ENCODE measurements around the gene CLVS2.

DNA sequence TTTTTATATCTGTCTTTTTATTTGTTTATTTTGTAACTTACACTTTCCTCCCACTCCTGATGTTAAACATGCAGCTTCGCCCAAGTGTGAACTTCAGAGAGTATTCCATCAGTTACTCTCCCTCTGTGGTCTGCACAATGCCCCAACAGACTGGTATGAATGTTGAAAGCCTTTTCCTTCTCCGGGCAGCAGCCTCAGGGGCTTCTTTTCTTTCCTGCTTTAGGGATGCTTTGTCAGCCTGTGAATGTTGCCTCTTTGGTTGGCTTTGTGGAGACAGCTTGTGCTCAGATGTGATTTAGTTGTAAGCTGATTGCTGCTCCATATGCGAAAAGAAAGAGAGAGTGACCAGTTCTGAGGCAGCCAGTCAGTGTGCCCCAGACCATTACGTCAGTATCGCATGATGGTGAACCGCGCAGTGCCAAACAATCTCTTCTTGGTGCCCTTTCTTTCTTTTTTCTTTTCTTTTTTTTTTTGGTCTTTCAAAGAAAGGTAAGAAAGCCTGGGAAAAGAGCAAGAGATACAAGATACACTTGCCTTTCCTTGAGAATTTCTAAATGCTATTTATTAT, 44.1 kb downstream of the SMPDL3A start:
- PRO-cap: no peak

GRCh38 chr6:122995681-122996910, at the start of gene CLVS2:
TSS of gene CLVS2 (plus strand) at chr6:122996235.
- PRO-cap: no peak

DNA sequence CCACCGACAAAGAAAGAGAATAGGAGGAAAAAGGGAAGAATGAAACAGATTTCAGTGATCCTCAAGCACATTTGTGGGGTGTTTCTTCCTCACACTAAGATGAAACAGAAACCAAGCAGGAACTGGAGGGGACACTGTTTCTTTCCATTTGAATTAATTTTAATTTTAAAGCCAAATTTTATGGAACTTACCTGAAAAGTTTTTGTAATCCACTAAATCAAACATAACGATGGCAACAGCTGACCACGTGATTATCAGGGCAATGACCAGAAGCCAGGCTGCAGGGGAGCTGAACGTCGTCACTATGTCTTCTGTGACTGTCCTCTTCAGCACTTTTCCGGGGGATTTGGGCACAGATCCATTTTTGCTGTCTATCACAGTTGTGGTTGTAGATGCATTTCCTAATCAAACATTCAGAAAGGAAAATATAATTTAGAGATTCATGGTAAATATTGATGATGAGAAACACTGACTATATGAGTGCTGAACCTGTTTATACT, 66.0 kb downstream of the TRDN start:
- PRO-cap: no peak

GRCh38 chr6:124964622-124965195, 2.5 kb downstream of the RNF217 start:
- PRO-cap: no peak

GRCh38 chr6:125001893-125002687, 39.9 kb downstream of the RNF217 start:
- PRO-cap: no peak

DNA sequence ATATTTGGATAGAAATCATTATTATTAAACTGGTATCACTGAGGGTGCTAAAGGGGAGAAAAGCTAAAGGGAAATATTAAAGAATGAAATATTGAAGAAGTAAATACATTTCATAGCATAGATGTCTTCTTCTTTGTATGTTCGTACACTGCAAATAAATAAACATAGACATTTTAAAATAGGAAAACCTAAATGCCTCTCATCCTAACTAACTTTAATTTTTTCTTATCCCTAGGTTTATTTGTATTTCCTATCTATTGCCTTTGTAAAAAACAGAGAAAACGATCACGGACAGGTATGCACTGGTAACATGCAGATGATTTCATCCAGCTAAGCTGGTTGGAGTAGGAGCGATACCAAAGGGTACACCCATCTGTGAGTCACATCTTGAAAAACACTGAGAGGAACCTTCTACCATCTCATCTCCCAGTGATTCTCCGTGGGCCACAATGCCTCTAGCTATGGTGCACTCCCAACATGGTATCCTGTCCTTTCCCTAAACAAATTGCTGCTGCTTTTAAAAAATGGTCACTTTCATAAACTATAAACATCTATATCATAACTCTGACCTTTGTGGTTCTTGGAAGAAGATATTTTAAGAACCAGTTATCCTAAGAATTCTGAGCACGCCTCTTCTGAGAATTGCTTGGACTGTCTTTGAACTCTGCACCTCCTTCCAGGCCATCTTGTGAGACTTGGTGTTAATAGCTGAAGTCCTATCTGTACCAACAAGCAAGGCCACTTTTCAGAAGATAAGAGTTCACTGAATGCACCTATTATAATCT, 70.8 kb upstream of the TPD52L1 start:
- PRO-cap: no peak

- PRO-cap: unidirectional peak, plus-strand start at chr6:125095937
Observed at GRCh38 chr6:125095777-125096105, 57.8 kb upstream of the TPD52L1 start.

DNA sequence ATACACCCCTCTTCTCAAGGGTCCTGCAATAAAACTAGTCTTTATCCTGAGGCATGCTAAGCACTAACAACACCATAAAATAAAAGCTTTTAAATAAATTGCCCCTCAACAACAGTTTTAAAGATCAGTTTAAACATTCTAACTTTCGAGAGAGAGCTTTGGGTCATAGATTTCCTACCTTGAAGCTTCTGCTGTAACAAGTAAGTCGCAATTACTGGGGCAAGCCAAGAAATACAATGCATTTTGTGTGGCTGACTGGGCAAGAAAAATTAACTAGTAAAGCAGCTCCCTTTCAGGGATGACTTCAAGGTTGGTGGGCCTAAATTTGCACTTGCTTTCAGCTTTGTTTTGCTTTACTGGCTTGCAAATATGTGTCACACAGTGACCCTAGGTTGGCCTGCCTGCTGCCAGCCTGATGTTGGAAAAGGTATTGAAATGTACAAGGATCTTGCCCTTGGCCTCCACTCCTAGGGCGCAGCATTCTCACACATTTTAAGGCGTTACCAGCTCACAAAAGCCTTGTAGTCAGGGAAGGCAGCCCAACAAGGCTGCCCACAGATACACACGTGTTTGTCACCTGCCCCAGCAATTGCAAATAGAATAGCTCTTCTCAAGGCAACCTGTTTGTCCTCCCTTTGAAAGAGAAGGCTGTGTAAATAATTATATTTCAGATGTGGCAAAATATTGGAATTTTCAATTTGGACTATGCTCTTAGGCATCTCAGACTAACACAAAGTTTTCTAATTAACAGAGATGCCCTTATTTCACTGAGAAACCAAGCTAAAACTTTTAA, 3.8 kb upstream of the HEY2 start:
- PRO-cap: no peak

GRCh38 chr6:125884894-125885352, 71.6 kb upstream of the HINT3 start:
- PRO-cap: no peak

DNA sequence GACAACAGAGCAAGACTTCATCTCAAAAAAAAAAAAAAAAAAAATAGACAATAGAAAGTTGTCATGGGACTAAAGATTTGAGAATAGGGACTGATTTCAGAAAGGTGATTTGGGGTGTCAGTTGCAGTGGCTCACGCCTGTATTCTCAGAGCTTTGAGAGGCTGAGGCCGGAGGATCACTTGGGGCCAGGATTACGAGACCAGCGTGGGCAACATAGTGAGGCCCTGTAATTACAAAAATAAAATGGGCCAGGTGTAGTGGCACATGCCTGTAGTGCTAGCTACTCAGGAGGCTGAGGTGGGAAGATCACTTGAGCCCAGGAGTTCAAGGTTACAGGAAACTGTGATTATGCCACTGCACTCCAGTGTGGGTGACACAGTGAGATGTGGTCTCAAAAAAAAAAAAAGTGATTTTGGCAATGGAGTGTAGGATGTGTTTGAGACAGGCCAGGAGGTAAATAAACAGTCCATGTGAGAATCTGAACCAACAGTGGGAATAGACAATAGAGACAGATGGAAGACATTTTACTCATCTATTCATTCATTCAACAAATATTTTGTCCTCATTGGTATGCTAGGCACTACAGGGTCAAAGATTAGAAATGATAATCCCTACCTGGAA, 64.1 kb downstream of the TRMT11 start:
- PRO-cap: no peak

- PRO-cap: unidirectional peak, plus-strand start at chr6:127120543; bidirectional peak, plus-strand start at chr6:127121001, minus-strand start at chr6:127120784
Observed at GRCh38 chr6:127120205-127121119, 2.0 kb downstream of the RSPO3 start.

GRCh38 chr6:127464004-127464624, 4.9 kb upstream of the KIAA0408 start:
- PRO-cap: no peak

DNA sequence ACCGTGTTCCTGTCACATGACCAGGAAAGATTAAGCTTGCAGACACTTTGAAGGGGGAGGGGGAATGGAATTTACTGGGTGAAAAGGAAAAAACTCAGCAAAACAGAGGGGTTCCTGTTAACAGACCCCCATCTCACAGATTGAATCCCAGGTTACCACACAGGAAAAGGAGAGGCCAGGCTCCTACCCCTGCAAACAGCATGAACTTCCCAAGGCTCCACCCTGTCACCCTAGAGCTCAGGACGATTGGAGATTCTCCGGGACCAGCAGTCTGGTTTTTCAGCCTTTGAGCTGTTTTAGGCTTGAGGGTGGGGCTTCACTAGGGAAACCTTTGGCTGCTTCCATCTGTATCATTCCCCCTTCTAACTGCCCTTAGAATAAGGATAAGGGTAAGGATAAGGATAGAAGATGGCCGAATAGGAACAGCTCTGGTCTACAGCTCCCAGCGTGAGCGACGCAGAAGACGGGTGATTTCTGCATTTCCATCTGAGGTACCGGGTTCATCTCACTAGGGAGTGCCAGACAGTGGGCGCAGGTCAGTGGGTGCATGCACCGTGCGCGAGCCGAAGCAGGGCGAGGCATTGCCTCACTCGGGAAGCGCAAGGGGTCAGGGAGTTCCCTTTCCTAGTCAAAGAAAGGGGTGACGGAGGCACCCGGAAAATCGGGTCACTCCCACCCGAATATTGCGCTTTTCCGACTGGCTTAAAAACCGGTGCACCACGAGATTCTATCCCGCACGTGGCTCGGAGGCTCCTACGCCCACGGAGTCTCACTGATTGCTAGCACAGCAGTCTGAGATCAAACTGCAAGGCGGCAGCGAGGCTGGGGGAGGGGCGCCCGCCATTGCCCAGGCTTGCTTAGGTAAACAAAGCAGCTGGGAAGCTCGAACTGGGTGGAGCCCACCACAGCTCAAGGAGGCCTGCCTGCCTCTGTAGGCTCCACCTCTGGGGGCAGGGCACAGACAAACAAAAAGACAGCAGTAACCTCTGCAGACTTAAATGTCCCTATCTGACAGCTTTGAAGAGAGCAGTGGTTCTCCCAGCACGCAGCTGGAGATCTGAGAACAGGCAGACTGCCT, 16.3 kb downstream of the C6orf58 start:
- PRO-cap: no peak

DNA sequence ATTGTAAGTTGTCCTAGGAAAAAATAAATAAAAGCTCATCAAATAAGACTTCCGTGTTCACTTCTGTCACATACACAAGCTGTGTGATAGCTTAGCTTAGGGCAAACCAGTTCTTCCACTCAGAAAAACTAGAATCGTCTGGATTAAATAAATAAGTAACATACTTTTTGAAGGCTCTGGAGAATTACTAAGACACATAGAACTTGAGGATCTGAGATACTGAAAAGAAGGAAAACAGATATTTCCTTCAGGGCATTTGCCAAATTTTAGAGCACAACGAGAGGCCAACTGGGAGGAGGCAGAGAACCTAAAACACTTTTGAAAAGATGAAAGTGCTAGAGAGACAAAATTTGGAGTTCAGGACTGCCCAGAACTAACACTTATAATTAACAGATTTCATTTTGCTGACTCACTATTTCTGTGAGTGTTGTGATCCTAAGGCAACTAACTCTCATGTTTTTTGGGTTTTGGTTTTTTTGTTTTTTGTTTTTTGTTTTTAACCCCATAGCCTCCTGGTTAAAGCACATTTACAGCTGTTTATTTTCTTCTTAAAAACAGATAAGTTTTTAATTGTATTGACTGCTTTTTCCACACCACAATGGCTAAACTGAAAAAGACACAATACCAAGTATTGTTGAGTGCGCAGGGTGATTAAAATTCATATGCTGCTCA, 38.7 kb upstream of the THEMIS start:
- PRO-cap: no peak

DNA sequence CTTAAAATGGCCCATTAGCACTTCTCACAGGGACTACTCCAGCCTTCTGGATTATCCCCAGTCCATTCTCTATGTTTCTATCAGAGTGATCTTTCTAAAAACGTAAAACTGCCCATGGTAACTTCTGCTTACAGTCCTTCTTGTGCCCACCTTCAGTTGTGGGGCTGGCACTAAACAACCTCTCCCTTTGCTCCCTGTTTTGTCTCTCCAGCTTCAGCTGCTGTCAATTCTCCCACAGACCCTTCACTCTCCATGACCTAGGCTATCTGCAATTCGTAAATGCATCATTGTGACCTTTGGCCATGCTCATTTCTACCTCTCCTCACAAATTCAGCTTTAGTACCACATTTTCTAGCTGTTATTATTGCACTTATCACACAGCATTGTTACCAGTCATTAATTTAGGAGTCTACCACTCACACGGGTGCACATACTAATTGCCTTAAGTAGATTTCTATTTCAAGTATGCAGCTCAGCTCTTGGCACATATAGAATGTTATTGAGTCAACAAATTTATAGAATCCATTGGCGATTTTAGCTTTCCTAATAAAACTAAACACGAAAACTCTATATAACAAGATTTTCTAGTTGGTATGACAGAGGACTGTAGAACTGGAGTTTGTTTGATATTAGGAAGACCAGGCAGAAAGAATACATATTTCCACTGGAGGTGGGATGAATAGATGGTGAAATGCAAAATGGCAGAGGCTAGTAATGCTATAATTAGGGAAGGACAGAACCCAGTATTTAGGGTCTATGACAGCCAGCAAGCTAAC, 174.5 kb upstream of the THEMIS start:
- PRO-cap: no peak

DNA sequence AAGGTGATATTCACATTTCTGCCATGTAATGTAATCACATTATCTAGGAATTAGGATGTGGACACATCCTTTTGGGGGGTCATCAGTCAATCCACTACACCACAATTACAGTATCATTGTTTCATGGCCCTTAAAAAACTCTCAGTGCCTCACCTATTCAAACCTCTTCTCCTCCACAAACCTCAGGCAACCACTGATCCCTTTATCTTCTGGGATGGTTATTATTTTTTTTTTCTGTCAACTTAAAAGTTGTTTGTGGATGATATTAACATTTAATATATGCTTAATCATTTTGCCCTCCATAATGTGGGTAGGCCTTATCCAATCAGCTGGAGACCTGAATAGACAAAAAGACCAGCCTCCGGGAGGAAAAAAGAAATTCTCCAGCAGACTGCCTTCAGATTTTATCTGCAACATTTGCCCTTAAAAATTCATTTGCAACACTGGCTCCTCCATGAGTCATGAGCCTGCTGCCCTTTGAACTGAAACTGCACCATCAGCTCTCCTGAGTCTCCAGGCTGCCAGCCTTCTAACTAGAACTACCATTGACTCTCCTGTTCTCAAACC, 223.7 kb upstream of the THEMIS start:
- PRO-cap: no peak

- PRO-cap: no peak
Observed at GRCh38 chr6:128296003-128296539, 224.3 kb downstream of the PTPRK start.

DNA sequence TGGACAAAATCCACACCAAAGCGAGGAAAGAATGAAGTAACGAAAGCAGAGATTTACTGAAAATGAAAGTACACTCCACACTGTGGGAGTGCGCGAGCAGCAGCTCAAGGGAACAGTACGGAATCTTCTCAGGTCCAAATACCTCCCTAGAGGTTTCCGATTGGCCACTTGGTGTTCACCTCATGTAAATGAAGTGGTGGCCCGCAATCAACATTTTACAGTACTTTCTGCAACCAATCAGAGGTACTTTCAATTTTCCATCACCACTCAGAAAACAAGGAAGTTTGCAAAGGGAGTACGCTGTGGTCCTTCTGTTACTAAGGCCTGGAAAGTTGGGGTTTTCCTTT, 122.4 kb downstream of the PTPRK start:
- PRO-cap: no peak

DNA sequence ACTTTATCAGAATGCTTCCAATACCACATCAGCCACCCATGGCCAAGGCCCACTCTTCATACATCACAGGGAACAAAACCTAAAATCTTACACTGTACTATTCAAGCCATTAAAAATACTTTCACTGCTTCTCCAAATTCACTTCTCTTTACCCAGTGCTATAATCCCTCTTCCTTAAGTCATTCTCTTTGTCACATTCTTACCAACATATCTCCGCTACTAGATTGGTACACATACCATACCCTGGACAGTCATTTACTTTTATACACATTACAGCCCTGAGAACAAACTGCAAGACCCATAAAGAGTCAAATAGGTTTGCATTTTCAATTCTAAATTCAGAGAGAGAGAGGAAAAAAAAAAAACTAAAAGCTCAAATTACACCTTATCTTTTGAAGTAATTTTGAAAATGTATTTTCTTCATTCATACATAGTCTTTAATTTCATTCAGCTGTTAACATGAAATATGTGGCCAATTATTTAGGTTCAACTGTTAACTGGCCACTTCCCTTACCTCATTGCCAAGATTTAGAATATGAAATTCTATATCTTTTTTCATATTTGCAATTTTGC, 39.5 kb downstream of the PTPRK start:
- PRO-cap: no peak

GRCh38 chr6:128505459-128505678, 15.0 kb downstream of the PTPRK start:
- PRO-cap: no peak

Data from bronchial lymph node (tissue), 1 donor.